ENCODE measurements around a stretch of chr1.

- PRO-cap, 6 experiments, result peak in 6 of 6 experiments; most common plus-strand start chr1:27397383 (in 2); most common minus-strand start chr1:27397233 (in 3)
- RAMPAGE, long total RNA, 2 experiments, result no peak in any of the 2 experiments
- RRBS, result no CpG with 5 or more reads among the region's 5 CpGs
Observed at GRCh38 chr1:27397029-27397541, 4.7 kb downstream of the GPR3 start.

GRCh38 chr1:27488007-27489064, 1.6 kb downstream of the WASF2 start:
- PRO-cap, 6 experiments, result peak in 2 of 6 experiments; most common plus-strand start chr1:27488183 (in 2); most common minus-strand start chr1:27488078 (in 1)
- RAMPAGE, long total RNA, 2 experiments, result no peak in any of the 2 experiments
- RRBS, result no CpG with 5 or more reads among the region's 6 CpGs

GRCh38 chr1:27517988-27518859, 28.3 kb upstream of the WASF2 start:
- PRO-cap, 6 experiments, result no peak in any of the 6 experiments
- RAMPAGE, long total RNA, 2 experiments, result no peak in any of the 2 experiments
- RRBS, result no CpG with 5 or more reads among the region's 18 CpGs

- PRO-cap, 6 experiments, result no peak in any of the 6 experiments
- RAMPAGE, long total RNA, 2 experiments, result no peak in any of the 2 experiments
- RRBS, result 15% methylated on average over 5 of the region's 28 CpGs
Observed at GRCh38 chr1:27521344-27522140, 31.6 kb upstream of the WASF2 start.

- PRO-cap, 6 experiments, result no peak in any of the 6 experiments
- RAMPAGE, long total RNA, 2 experiments, result no peak in any of the 2 experiments
- RRBS, result no CpG with 5 or more reads among the region's 27 CpGs
Observed at GRCh38 chr1:27522141-27523023, 32.4 kb upstream of the WASF2 start.

DNA sequence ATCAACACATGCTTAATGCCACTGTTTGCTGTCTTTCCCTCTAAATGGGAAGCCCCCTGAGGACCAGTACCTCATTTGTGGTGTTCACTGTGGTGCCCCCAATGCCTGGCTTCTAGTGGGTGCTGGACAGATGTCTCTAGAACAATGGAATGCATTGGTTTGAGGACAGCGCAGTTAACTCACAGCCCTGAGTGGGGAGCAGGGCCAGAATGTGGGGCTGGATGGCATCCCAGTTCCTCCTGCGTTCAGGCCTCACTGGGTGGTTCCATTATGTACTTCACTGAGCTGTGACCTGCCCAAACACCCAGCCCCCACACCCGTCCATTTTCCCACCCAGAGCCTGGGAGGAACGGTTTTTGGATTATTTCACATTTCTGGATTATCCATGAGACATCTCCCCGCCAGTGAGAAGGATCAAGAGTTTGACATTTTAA, 55.2 kb upstream of the WASF2 start:
- PRO-cap, 6 experiments, result peak in 3 of 6 experiments; most common minus-strand start position 151 of the sequence (in 1)
- RAMPAGE, long total RNA, 2 experiments, result no peak in any of the 2 experiments
- RRBS, result no CpG with 5 or more reads among the region's 5 CpGs

- PRO-cap, 6 experiments, result peak in 1 of 6 experiments; most common plus-strand start chr1:27555538 (in 1)
- RAMPAGE, long total RNA, 2 experiments, result no peak in any of the 2 experiments
- RRBS, result no CpG with 5 or more reads among the region's 5 CpGs
Observed at GRCh38 chr1:27555348-27555755, 48.6 kb downstream of the AHDC1 start.

GRCh38 chr1:27561428-27561981, 42.4 kb downstream of the AHDC1 start:
- PRO-cap, 6 experiments, result no peak in any of the 6 experiments
- RAMPAGE, long total RNA, 2 experiments, result no peak in any of the 2 experiments
- RRBS, result no CpG with 5 or more reads among the region's 8 CpGs

GRCh38 chr1:27563334-27564438, 40.3 kb downstream of the AHDC1 start:
- PRO-cap, 6 experiments, result peak in 2 of 6 experiments; most common plus-strand start chr1:27563687 (in 1); most common minus-strand start chr1:27563684 (in 1)
- RAMPAGE, long total RNA, 2 experiments, result no peak in any of the 2 experiments
- RRBS, result no CpG with 5 or more reads among the region's 14 CpGs

DNA sequence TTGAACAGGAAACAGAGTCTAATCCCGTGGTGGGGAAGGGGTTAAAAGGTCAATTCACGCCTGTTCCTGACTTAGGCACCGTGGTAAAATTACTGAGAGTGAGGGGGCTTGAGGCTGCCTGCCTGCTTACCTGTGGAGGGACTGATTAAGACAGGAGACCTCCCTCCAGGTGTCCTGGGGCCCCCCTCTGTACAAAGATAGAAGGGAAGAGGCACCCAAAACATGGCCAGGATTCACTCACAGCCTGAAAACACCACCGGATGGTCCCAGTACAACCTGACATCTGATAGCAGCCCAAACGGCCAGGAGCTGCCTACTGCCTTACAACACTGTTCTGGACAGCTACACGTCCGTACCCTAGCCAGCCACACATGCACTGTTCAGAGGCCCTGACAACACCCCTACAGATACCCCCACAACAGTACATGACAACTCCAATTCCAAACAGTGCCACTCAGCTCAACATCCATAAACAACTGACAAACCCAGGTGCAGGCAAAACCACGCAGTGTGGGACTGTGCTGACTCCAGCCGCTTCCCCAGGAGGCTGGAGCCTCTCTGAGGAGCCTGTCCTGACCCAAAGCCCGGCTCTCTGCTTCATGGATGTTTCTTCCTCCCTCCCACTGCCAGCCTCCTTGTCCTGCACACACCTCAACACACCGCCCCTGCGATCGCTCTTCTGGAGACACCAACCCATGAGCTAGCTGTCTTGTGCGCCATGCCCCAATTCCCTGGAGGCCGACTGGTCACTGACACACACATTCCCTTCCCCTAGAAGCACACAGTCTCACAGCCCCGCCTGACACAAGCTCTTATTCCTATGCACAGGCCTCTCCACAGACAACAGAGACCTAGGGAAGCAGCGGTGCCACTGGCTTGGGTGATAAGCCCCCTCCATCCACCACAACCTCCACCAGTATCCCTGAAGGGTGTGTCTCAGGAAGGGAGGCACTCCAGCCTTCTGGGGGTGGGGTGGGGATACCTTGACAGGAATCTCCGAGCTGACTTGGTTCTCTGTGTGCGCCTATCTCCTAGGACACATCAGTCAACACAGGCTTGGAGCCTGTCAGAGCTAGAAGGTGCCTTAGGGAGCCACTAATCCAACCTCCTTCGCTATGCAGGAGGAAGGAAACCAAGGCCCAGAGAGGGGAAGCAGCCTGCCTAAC, 31.4 kb downstream of the AHDC1 start:
- PRO-cap, 6 experiments, result peak in 1 of 6 experiments; most common plus-strand start position 784 of the sequence (in 1); most common minus-strand start position 744 of the sequence (in 1)
- RAMPAGE, long total RNA, 2 experiments, result no peak in any of the 2 experiments
- RRBS, result no CpG with 5 or more reads among the region's 20 CpGs

- PRO-cap, 6 experiments, result peak in 6 of 6 experiments; most common plus-strand start chr1:27575966 (in 5); most common minus-strand start chr1:27575772 (in 4)
- RAMPAGE, long total RNA, 2 experiments, result no peak in any of the 2 experiments
- RRBS, result 2% methylated on average over 36 of the region's 95 CpGs
Observed at GRCh38 chr1:27575485-27576478, 28.2 kb downstream of the AHDC1 start.

- PRO-cap, 6 experiments, result peak in 5 of 6 experiments; most common plus-strand start chr1:27593067 (in 4)
- RAMPAGE, long total RNA, 2 experiments, result no peak in any of the 2 experiments
- RRBS, result 13% methylated on average over 3 of the region's 21 CpGs
Observed at GRCh38 chr1:27592479-27593207, 11.3 kb downstream of the AHDC1 start.

DNA sequence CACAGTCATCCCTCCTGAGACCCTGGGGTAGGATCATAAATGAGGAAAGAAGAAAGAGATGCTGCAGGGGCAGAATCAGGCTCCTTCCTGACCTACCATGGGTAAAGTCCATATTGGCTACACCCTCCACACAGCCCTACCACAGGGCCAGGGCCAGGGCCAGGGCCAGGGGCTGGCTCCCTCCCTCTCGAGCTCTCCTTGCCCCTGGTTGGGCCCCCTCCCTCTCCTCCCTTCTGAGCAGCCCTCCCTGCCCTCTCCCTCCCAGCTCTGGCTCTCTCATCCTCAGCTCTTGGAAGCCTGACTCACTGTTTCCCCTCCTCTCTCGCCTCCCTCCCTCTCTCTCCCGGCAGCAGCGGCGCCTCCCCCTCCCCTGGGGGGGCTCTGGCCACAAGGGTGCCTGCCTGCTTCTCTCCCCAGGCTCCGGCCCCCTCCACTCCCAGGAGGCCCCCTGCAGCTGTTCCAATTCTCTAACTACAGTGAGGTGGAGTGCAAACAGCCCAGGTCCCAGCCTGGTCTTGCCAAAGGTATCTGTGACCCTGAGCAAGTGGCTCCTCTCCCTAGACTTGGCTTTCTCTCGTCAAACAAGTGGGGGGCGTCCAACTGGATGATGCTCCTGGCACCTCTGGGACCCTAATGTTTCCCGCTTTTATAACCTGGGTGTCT, 4.8 kb downstream of the AHDC1 start:
- PRO-cap, 6 experiments, result peak in 2 of 6 experiments; most common plus-strand start position 470 of the sequence (in 1); most common minus-strand start position 269 of the sequence (in 2)
- RAMPAGE, long total RNA, 2 experiments, result no peak in any of the 2 experiments
- RRBS, result 4% methylated on average over 4 of the region's 9 CpGs

DNA sequence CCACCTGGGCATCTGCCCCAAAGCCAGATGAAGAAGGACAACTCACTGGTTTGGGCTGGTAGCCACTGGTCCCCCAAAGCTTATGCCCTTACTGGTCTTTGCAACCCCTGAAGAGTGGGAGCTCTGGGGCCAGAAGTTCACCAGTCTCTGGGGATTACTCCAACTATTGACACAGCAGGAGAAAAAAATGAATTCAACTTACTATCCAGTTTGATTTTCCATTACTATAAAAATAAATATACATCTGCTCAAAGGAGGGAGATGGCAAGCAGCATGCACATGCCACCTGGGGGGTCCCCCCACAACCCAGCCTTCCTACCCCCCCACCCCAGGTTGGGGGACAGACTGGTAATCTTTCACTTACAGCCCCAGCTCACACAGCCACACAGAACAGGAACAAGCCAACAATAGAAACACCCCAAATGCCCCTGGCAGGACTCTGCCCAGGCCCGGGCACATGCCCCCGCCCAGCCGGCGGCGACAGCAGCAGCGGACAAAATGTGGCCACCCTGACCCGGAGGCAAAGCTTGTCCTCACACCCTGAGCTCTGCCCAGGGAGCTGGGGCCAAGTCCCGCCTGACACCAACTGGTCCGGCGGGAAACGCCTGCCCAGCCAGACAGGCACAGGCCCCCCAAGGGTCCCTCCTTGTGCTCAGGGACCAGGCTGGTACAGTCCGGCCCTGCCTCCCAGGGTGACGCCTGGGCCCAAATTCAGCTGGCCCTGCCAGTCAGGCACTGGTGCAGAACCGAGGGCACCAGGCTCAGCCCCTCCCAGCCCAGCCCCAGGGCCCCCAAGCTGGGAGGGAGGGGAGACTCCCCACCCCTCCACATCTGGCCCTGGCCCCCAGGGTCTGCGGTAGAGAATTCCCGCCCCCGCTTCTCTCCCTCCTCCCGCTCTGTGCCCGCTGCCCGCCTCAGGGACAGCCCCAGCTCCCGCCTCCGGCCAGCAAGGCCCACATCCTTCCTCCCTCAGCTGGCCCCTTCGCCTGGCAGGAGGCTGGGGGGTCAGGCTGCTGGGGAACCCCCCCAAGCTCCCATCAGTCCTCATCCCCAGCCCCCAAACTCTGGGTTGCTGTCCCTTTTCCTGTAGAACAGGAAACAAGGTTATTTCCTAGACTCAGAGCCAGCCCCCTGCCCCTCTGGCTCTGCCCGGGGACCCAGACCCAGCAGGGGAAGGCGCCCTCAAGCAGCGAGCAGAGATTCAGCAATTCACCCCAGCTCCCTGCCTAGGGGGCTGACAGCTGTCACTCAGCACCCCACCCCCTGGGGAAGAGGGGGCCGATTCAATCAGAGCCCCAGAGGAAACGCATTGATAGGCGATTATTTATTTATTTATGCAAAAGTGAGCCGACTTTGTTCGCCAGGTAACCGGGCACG, 2.1 kb downstream of the AHDC1 start:
- PRO-cap, 6 experiments, result peak in 1 of 6 experiments; most common plus-strand start position 727 of the sequence (in 1); most common minus-strand start position 502 of the sequence (in 1)
- RAMPAGE, long total RNA, 2 experiments, result no peak in any of the 2 experiments
- RRBS, result 4% methylated on average over 12 of the region's 33 CpGs

DNA sequence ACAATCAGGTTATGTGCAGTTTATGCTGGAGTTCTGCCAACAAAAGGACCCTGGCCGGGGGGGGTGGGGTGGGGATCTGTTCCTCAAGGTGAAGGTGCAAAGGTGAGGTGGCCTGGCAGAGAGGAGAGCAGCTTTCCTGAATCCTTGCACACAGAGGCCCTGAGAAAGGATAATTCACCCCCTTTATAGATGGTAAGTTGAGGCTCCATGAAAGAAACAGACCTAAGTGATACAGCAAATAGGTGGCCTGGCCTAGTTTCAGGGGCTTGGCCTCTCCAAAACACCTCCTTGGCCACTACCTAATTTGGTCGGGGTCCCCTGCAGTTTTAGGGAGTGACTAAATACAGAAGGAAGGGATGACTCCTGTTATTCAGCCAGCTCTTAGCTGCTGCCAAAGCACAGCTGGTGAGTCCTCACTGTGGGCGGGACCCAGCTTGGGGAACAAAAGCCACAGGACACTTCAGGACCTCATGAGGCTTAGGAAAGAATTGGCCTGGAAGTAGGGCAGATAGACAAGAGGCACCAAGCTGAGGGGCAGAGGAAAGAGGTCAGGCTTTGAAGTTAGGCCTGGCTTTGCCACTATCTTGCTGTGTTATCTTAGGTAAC, 16.0 kb downstream of the IFI6 start:
- PRO-cap, 6 experiments, result peak in 4 of 6 experiments; most common plus-strand start position 471 of the sequence (in 4); most common minus-strand start position 339 of the sequence (in 2)
- RAMPAGE, long total RNA, 2 experiments, result no peak in any of the 2 experiments
- RRBS, result 3% methylated on average over 1 of the region's 3 CpGs

DNA sequence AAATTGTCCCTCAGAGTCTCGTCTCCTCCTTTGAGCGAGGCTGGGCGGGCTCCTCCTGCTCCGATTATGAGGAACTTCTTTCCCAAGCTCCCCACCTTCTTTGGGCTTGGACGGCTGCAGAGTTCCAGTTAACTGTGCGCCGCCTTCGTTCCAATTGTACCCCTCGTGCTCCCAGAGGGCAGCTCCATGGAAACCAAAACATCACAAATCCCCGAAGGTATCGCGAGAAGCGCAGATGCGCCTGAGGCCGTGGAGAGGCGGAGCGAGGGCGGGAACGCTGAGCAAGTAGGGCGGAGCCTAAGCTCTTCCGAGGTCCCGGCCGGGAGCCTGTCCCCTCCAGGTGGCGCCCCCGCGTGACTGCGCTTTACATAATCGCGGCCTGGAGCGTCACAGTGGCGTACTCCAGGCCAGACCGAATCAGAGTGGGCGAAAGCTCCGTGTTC, 317 bp upstream of the FAM76A start:
- PRO-cap, 6 experiments, result peak in 6 of 6 experiments; most common minus-strand start position 338 of the sequence (in 4)
- RAMPAGE, long total RNA, 2 experiments, result no peak in any of the 2 experiments
- RRBS, result no CpG with 5 or more reads among the region's 34 CpGs

GRCh38 chr1:27760890-27761597, 12.0 kb upstream of the STX12 start:
- PRO-cap, 6 experiments, result no peak in any of the 6 experiments
- RAMPAGE, long total RNA, 2 experiments, result no peak in any of the 2 experiments
- RRBS, result no CpG with 5 or more reads among the region's 2 CpGs

DNA sequence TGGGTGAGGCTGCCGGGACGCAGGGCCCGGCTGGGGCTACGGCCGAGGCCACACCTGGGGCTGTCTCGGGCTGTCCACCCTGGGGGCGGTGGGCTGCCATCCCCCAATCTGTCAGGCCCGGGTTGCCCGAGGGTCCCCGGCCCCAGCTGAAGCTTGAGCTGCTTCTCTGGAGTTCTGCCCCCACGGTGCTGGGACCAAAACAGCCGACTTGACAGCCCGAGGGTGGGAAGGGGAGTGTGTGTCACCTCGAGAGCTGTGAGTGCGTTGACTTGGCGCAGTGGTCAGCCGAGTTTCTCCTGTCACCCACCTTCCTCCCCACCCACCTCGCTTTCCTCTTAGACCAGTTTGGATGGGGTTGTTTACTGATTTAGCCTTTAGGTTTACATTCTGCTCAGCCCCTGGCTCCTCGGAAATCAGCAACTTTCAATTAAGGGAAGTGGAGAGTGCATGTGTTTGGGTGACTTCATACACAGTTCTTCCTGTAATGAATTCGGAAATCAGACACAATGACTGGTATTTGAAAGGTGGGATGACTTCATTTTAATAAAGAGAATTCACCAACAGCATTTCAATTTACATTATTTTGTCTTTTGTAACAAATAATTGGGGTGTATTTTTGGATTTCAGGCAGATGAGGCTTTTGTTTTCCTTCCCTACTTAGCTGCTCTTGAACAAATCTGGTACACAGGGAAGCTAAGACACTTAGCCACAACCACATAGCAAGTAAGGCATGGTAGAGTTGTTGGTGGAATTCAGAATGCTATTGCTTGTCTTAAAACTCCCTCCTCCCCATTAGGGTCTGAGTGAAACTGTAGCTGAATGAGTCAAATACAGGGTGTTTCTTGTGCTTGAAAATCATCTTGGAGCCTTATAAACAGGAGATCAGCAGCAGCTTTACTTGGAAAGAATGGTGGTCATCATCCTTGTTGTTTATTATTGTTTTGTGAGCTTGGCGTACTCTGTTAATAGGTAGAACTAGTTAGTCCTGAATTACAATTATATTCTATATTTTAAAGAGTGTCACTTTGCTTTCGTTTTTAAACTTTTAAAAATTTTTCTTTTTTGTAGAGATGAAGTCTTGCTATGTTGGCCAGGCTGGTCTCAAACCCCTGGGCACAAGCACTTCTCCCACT, 823 bp downstream of the STX12 start:
- PRO-cap, 6 experiments, result peak in 6 of 6 experiments; most common plus-strand start position 506 of the sequence (in 2); most common minus-strand start position 429 of the sequence (in 5)
- RAMPAGE, long total RNA, 2 experiments, result no peak in any of the 2 experiments
- RRBS, result under 1% methylated on average over 5 of the region's 22 CpGs

DNA sequence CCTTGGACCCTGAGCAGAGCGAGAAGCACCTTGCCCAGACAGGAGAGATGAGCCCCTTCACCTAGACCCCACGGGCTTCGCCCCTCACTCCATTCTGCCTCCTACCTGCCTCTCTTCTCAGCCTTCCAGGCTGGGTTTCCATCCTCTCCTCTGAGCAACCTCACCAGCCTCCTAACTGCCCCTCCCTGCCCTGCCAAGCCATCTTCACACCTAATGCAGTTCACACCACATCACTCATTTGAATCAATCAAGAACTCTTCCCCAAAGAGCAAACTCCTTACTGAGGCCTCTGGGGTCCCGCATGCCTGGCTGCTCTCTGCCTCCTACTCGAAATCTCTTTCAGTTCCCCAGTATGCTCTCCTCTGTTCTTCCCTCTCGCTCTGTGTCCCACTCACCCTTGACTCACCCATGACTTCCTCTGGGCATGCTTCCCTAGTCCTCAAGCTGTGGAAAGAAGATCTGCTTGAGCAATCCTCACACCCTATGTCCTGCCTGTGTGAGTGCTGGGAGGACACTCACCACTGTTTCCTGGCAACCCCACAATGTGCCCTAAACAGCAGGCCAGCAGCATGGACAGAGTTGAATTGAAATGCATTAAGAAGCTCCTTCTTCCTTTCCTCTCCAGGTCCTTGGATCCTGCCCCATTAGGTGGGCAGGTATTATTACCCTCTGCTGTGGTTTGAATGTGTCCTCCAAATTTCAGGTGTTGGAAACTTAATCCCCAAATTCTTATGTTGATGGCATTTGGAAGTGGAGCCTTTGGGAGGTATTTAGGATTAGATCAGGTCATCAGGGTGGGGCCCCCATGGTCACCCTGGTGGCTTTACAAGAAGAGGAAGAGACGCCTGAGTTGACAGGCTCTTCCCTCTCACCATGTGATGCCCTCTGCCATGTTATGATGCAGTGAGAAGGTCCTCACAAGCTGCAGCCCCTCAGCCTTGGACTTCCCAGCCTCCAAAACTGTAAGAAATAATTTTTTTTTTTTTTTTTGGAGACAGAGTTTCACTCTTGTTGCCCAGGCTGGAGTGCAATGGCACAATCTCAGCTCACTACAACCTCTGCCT, 9.1 kb upstream of the THEMIS2 start:
- PRO-cap, 6 experiments, result peak in 3 of 6 experiments; most common plus-strand start position 540 of the sequence (in 1); most common minus-strand start position 340 of the sequence (in 2)
- RAMPAGE, long total RNA, 2 experiments, result no peak in any of the 2 experiments
- RRBS, result no CpG with 5 or more reads among the region's 7 CpGs

- PRO-cap, 6 experiments, result peak in 1 of 6 experiments; most common plus-strand start chr1:27869513 (in 1)
- RAMPAGE, long total RNA, 2 experiments, result no peak in any of the 2 experiments
- RRBS, result no CpG with 5 or more reads among the region's 15 CpGs
Observed at GRCh38 chr1:27869019-27869910, 3.1 kb upstream of the THEMIS2 start.